ENCODE data around the gene RCC2.

- RRBS, result no CpG with 5 or more reads among the region's 13 CpGs
Observed at GRCh38 chr1:16014559-16015107, 3.2 kb downstream of the HSPB7 start.

GRCh38 chr1:16083392-16083862 is 10.0 kb upstream of the FAM131C start:
- RRBS, result no CpG with 5 or more reads among the region's 7 CpGs

DNA sequence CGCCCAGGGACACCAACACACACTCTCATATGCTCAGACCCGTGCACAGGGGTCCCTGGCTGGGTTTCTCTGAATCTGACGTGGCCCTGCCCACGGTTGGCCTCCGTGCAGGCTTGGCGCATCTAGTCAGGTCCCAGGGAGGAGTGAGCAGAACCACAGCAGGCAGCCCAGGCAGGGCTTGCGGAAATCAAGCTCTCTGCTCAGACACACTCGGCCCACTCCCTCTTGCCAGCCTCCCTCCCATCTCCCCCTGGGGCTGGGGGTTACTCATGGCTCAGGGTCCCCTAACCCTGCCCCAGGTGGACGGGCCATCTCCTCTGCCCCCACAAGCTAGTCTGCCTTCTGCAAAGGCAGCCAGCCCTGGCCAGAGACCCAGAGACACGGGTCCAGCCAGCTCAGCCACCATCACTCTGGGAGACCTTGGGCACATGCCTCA is 38.6 kb upstream of the FAM131C start:
- RRBS, result no CpG with 5 or more reads among the region's 10 CpGs

DNA sequence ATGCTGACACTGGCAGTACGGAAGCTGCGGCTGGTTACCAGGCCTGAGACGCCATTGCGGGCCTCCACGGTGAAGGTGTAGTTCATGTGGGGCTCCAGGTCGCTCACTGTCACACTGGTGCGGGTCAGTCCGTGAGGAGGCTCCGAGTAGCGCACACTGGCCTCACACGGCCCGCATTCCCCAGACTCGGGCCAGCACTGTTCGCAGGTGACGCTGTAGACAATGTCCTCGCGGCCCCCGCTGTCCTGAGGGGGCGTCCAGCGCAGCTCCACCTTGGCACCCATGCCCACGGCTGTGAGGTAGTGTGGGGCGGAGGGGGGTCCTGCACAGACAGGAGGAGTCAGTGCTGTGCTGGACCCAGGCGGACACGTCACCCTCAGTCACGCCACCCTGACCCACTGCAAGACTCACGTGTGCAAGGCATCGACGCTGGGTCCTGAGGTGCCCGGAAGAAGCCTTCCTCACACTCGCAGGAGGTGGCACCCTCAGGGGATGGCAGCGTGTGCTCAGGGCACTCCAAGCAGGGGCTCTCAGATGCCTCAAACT is 17.9 kb downstream of the EPHA2 start:
- RRBS, result no CpG with 5 or more reads among the region's 31 CpGs

GRCh38 chr1:16152330-16153611 is 3.1 kb downstream of the EPHA2 start:
- RRBS, result 62% methylated on average over 3 of the region's 28 CpGs

GRCh38 chr1:16162429-16162775 is 6.5 kb upstream of the EPHA2 start:
- RRBS, result 8% methylated on average over 5 of the region's 22 CpGs

DNA sequence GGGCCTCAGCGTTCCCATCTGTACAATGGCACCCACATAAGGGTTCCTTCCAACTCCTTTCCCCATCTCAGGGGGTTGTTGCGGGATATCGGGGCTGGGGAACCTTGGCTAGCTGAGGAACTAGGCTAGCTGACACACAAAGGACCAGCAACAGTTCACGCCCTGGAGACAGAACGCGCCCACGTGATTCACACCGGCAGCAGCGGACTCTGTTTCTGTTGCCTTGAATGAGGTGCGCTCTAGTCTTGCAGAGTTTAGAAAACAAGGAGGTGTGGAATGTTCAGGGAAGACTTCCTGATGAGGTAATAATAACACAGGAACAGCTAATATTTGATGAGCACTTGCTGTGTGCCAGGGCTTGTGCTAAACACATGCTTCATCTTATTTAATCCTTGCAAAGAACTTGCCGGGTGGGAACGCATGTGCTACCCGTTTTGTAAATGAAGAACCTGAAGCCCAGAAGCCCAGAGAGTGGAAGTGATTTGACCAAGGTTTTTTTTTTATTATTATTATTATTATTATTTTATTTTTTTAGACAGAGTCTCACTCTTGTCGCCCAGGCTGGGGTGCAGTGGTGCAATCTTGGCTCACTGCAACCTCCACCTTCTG is 23.3 kb upstream of the EPHA2 start:
- RRBS, result no CpG with 5 or more reads among the region's 14 CpGs

GRCh38 chr1:16208220-16208708 is 4.2 kb downstream of the ARHGEF19 start:
- RRBS, result no CpG with 5 or more reads among the region's 9 CpGs

DNA sequence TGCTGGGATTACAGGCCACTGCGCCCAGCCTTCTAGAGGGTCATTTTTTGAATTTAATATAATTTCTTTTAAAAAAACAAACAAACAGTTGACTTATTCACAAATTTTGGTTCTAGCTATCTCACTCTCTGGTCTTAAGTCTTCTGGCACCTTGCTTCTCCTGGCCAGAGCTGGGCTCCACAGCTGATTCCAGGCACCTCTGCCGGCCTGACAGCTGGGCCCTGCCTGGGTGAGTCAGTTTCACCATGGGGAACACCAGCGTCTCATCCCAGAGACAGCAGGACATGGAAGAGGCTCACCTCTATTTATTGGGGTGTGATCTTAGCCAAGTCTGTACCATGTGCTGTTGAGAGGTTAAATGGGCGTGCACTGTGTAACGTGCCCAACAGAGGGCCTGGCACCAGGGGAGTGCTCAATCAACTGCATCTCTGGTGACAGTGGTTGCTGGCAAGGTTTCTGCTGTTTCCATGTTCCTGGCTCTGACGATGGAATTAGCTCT is 989 bp downstream of the CPLANE2 start:
- RRBS, result no CpG with 5 or more reads among the region's 6 CpGs

DNA sequence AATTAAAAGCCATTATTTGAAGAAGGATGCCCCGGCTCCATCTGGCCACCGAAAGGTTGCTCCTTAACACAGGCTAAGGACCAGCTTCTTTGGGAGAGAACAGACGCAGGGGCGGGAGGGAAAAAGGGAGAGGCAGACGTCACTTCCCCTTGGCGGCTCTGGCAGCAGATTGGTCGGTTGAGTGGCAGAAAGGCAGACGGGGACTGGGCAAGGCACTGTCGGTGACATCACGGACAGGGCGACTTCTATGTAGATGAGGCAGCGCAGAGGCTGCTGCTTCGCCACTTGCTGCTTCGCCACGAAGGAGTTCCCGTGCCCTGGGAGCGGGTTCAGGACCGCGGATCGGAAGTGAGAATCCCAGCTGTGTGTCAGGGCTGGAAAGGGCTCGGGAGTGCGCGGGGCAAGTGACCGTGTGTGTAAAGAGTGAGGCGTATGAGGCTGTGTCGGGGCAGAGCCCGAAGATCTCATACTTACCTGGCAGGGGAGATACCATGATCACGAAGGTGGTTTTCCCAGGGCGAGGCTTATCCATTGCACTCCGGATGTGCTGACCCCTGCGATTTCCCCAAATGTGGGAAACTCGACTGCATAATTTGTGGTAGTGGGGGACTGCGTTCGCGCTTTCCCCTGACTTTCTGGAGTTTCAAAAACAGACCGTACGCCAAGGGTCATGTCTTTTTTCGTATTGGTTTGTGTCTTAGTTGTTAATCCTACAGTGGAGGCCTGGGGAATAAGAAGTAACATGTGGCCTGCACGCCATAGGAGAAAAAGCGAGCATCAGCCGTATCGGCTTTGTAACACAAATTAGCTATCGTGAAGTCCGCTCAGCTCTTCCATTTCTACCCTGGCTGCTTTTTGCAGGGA is 181.4 kb upstream of the CROCC start:
- RRBS, result no CpG with 5 or more reads among the region's 44 CpGs

DNA sequence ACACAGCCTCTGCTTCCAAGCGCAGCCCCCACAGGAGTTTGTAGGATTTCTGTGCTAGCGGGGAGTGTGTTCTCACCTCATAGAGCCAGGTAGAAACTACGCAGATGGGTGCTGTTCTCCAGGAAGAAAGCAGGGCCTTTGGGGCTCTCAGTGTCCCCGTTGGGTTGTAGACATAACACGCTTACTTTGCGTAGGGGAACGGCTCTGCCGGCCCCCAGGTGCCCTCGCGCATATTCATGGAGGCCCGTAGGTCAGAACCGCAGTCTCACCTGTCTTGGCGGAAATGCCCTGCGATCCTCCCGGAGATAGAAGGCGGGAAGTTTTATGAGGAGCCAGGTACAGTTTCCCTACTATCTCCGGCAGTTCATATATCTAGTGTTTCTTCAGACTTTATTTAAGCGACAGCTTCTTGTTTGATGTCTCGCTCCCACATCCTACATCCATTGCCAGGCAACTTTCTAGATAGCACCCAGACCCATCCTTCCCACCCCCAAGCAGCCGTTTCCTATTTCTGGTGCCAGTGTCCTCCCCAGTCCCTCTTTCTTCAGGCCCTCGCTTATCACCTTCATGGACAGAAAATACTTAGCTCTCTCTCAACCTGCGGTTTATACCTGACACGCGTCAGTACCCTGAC is 25.1 kb upstream of the CROCC start:
- RRBS, result 17% methylated on average over 3 of the region's 24 CpGs

- RRBS, result no CpG with 5 or more reads among the region's 40 CpGs
Observed at GRCh38 chr1:16904689-16906022, 16.6 kb upstream of the CROCC start.

GRCh38 chr1:16960685-16961408 is 19.6 kb downstream of the MFAP2 start:
- RRBS, result 2% methylated on average over 10 of the region's 56 CpGs

GRCh38 chr1:17075482-17075777 is 21.6 kb upstream of the SDHB start:
- RRBS, result no CpG with 5 or more reads among the region's 7 CpGs

DNA sequence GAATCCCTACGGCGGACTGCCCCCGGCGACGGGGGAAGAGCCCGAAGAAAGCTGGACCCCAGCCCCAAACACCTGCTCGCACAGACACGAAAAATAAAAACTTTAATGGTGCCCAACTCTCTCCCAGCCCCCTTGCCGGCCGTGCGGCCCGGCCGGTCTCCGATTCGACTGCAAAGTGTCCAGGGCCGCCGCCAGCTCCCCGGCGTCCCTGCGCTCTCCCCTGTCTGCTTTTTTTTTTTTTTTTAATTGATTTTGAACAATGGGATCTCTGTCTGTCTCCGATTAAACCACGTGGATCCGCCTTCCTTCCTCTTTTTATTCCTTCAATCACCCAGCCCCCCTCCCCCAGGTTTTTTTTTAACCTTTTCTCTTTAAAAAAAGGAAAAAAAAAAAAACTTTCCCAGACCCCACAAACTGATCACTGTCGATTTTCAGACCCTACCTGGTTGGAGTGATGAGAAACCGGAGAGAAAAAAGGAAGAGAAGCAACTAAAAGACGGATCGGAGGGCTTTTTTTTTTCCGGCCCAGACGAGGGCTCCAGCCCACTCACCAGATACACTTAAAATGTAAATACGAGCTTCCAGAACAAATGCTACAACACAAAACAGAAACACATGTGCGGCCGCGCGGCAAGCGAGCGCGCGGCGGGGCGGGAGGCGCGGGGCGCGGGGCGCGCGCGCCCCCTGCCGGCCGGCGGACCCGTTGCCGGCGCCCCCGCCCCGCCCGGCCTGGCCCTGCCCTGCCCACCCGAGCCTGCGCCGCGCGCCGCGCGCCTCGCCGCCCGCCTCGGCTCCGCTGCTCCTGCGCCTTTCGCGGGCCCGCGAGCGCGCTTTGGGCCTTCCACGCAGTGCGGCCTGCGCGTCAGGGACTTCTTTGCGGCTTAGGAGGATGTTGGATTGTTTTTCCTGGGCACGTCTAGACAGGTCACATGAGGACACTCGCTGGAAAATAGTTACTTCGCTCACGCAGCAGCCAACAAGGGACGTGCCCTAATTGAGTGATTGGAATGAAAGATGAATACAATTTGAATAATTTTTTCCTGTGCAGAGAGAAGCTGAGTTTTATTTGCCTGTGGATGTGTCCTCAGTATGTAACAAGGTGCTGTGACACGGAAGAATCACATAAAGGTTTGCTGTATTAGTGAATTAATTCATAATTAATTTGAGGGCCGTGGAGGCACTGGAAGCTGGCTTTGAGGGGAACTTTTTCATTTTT is at the start of gene RCC2:
Gene RCC2, minus strand, starts transcription at position 575 of the 1,216 bp plus-strand sequence.
- RRBS, result under 1% methylated on average over 8 of the region's 89 CpGs

- RRBS, result no CpG with 5 or more reads among the region's 18 CpGs
Observed at GRCh38 chr1:17519797-17520570, 19.5 kb upstream of the ARHGEF10L start.

DNA sequence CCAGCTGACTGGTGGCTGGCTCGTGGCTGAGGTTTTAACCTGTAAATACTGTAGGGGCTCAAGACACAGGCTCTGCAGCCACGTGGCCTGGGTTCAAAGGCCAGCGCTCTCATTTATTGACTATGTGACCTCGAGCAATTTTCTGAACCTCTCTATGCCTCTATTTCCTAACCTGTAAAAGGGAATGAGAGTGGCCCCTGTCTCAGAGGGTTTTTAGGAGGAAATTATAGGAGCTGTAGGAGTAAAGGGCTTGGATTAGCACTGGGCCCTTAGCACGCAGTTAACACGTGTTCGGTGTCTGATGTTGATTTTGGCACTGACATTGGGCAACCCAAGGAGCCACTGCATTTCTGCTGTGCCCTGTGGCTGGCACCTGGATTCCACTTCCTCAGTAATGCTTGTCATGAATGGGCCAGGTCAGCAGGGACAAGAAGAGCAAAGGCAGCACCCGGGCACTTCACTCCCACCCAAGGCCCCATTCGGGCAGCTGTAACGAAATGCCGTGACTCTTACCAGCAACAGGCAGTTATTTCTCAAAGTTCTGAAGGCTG is 25.1 kb downstream of the ARHGEF10L start:
- RRBS, result no CpG with 5 or more reads among the region's 11 CpGs

DNA sequence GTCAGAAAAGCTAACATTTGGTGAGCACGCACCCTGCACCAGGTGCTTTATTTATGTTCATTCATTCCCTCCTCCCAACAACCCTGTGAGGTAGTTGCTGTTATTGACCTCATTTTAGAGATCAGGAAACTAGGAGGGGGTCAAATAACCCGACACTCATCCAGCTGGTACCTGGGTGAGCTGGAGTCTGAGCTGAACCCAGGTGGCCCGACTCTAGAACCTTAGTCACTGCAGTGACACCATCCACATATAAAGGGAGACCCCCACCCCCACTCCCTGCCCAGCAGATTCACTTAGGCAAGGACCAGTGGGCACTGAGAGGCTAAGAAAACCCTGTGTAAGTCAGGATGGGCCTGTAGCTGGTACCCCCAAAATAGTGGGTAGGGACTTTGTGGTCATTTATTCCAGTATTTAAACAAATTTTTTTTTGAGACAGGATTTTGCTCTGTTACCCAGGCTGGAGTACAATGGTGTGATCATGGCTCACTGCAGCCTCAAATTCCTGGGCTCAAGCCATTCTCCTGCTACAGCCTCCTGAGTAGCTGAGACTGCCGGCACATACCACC is 44.0 kb downstream of the ARHGEF10L start:
- RRBS, result no CpG with 5 or more reads among the region's 4 CpGs

GRCh38 chr1:17587322-17587653 is 47.8 kb downstream of the ARHGEF10L start:
- RRBS, result no CpG with 5 or more reads among the region's 5 CpGs

- RRBS, result no CpG with 5 or more reads among the region's 7 CpGs
Observed at GRCh38 chr1:17624715-17625546, 85.4 kb downstream of the ARHGEF10L start.